Cardiac ventricle fibroblast (primary cell): ENCODE results near the gene STH.

DNA sequence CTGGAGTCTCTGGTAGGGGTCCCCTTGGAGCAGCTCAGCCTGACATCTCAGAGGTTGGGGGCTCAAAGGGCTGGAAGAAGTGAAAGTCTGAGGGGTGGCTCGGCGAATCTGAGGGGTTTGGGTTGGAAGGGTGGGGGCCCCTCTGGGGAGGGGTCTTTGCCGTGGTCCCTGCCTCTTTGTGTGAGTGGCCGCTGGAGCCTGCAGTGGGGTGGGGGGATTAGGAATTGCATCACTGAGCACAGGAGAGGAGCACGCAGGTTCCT lies 9.7 kb downstream of the FMNL1 start:
- RAMPAGE, long total RNA: no peak

- RAMPAGE, long total RNA: no peak
Measured at GRCh38 chr17:45233463-45234338, 12.0 kb downstream of the FMNL1 start.

DNA sequence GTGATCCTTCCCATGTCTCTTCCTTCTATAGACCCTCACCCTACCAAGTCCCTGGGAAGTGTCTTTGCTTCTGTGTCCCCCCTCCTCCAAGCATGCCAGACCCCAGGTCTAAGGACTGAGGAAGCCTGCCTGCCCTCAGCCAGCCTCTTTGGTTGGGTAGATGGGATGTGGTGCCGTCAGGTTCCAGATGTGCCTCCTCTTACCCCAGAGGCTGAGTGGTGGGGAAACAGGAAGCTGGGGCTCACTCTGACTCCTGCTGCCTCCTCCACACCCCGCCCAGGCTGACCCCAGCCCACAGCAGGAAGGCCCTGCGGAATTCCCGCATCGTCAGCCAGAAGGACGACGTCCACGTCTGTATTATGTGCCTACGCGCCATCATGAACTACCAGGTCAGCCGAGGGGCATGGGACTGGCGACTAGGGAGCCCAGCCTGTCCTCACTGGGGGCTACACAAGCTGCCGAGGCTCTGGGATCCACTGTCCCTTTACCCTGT lies 14.2 kb downstream of the FMNL1 start:
- RAMPAGE, long total RNA: no peak

GRCh38 chr17:45254828-45255313 lies 7.0 kb downstream of the SPATA32 start:
- RAMPAGE, long total RNA: no peak

DNA sequence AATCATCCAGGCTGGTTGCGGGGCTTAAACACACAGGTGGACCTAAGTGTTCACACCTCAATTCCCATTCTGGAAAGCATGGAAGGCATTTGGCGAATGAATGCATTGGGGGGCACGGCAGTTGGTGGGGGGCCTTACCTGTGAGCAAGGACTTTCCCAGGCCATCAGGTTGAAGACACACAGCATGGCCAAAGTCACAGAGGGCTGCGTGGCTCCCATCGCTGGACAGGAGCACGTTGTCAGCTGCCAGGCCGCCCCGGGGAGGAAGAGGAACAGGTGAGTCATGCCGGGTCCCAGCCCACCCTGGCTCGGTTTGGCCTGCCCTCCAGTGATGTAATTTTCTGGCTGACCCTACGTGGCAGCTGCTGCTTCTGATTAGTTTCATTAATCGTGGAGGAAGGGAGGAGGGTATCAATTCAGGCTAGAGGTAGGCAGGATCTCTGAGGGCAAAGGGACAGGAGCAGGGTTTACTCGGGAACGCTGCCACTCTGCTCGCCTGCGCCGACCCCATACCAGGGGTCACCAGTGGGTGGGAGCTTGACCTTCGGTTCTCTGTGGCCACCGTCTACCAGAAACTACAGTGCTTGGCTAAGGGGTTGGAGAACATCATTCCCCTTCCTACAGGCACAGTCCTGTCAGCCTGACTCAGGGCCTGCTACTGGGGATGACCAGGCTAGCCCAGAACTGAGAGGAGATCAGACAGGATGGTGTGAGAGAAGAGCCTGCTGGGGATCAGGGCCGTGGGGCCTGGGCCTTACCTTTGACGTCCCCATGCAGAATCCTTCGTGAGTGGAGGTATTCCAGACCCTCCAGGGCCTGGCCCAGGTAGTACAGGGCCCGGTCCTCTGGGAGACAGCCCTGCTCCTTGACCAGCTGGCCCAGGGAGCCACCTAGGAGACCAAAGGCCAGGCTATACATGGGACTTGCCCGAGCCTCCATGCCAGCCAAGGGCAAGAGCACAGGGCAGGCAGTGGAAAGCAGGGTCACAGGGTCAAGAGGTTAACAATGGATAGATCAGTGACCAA lies 11.8 kb upstream of the SPATA32 start:
- RAMPAGE, long total RNA: no peak

DNA sequence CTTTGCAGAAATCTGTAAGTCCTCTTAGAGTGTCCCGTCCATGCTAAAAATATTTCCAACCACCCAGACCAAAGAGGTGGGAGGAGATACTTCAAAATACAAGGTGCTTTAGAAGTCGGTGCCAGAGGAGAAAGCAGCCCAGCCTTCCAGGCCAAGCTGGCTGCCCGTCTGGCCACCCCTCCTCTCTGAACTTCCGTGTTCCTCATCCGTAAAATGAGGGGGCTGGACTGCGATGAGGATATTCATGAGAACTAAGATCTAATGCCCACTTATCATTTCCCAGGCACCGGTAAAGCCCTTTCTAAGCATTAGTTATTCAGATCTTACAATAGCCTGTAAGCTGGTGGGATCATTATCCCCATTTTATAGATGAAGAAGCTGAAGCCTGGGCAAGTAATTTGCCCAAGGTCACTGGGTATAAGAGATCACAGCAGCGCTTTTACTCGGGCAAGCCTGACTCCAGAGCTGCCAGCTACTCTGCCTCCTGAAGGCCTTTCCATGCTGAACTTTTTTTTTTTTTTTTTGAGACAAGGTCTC lies 16.3 kb upstream of the SPATA32 start:
- RAMPAGE, long total RNA: no peak

- RAMPAGE, long total RNA: no peak
Measured at GRCh38 chr17:45291189-45291709, 25.6 kb downstream of the MAP3K14 start.

DNA sequence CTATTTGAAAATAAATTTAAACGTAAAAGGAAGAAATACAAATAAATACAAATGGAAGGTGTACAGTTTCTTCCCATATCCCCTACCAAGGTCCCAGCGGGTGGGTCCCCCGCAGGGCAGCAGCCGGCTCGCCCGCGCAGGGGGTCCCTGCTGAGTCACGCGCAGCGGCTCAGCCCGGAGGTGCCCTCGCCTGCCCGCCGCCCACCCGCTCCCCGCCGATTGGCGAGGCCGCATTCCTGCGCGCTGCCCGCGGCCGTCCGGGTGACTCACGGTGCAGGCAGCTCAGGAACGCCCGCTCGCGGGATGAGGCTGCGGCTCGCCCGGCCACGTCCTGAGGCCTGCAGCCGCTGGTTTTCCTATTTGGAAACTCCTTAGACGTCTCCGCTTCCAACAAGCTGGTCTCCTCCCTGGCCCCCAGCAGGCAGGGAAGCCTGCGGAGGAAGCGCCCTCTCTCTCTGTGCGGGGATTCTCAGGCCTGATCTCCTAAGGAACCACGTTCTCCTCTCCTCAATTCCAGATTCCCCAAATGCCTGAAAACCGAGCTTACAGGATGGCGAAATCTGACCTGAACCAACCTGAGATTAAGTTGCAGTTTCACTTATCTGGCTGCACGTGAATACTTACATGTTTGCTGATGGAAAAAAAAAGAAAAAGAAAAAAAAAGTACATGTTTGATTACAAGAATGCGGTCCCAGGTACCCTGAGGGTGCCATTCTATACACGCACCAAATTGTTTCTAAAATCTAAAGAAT lies 54.9 kb upstream of the MAP3K14 start:
- RAMPAGE, long total RNA: no peak

DNA sequence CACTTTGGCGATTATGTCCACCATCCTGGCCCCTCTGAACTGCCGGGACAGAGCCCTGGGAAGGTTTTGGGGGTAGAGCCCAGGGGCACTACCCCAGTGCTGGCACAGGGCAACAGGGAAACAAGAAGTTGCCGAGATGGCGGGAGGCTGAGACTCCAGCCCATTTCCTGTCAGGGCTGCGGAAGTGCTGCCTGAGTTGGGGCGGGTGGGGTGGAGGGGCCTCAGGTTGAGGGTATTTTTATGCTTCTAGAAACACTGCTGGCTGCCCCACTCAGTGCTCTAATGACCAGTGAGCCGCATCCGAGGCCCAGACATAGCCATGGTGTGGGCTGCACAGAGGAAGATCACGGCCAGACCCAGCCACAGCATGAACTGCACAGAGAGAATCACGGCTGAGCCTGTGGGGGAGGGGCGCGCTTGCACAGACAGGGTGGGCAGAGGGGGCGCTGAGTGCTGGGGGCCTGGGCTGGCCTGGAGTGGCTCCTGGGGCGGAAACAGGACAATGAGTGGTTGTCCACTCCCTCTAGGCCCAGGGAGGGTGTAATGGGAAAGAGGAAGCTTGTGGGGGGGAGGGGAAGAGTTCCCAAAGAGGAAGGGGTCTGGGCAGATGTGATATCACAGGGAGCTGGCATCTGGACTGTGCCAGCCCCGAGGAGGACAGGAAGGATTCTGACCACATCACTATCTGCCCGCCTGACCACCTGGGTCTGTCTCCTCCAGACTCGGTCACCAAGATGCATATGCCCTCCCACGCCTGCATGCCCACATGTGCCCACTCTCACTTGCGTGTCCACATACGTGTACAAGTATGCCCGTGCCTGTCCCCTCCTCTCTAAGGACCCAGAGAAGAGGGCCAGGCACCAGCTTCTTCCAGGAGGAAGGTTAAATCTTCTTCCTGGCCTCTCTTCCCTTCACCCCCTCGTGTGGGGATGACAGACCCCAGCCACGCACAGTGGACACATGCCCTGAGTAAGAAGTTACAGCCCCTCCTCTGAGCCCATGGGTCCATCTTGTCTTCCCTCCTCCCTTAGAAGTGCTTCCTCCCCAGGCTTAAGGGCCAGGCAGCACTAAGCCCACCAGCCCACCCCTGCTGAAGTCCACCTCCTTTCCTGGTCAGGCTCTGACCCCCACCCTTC lies 22.0 kb downstream of the ARHGAP27 start:
- RAMPAGE, long total RNA: no peak

- RAMPAGE, long total RNA: no peak
Measured at GRCh38 chr17:45411490-45412832, 20.7 kb downstream of the ARHGAP27 start.

- RAMPAGE, long total RNA: no peak
Measured at GRCh38 chr17:45415242-45416097, 17.2 kb downstream of the ARHGAP27 start.

- RAMPAGE, long total RNA: no peak
Measured at GRCh38 chr17:45418437-45419265, 14.0 kb downstream of the ARHGAP27 start.

DNA sequence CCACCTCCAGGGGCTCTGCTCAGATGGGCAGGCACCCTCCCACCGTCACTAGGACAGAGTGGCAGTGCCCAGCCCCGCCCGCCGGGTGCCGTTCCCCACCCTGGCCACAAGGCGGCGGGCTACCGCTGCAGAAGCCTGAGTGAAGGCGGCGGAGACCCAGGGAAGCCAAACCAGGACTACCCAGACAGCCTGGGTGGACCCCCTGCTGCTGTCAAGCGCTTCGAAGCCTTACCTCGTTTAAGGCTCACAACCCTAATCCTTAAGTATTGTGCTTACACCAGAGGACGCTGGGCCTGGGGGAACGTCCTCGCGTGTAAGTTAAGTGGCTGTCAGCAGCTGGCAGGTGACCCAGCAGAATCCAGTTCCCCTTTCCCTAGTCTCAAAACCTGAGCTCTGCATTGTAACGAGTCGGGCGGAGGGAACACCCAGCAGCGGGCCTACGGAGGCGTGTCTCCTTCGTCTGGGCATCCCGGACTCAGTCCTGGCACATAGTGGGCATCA lies 4.5 kb downstream of the ARHGAP27 start:
- RAMPAGE, long total RNA: no peak

- RAMPAGE, long total RNA: no peak
Measured at GRCh38 chr17:45432259-45432496, 492 bp downstream of the ARHGAP27 start.

DNA sequence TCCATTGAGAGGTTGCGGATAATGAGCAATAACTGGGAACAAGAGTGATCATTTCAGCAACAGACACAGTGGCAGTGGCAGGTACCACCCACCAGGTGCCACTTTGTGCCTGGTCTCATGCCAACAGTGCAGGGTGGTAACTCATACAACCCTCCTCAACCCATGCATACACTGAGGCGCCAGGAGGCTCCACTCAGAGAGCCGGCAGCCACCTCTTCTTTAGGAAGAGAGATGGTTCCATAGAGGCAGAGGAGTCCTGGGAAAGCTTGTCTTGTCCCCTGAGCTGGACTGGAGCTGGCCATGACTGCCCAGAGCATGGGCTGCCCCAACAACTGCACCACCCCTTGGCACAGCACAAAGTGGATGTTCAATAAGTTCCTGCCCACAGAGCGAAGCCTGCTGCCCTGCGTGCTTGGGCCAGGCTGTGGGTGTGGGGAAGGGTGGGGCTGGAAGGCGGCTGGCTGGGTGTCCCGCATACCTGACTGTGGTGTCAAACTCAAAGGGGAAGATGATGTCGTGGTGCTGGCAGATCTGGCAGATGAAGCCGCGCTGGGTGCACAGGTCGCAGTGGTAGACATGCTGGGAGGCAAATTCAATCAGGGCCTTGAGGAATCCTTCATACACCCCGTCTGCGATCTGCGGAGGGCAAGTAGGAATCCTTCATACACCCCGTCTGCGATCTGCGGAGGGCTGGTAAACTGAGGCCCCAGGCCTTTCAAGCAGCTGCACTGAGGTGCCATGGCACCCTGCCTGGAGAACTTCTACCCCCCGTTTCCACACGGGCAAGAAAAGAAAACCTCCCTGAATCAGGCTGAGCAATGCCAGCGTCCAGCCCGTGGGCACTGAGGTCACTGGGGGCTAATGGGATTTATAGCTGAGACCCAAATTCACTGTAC lies 6.6 kb upstream of the ARHGAP27 start:
- RAMPAGE, long total RNA: no peak

DNA sequence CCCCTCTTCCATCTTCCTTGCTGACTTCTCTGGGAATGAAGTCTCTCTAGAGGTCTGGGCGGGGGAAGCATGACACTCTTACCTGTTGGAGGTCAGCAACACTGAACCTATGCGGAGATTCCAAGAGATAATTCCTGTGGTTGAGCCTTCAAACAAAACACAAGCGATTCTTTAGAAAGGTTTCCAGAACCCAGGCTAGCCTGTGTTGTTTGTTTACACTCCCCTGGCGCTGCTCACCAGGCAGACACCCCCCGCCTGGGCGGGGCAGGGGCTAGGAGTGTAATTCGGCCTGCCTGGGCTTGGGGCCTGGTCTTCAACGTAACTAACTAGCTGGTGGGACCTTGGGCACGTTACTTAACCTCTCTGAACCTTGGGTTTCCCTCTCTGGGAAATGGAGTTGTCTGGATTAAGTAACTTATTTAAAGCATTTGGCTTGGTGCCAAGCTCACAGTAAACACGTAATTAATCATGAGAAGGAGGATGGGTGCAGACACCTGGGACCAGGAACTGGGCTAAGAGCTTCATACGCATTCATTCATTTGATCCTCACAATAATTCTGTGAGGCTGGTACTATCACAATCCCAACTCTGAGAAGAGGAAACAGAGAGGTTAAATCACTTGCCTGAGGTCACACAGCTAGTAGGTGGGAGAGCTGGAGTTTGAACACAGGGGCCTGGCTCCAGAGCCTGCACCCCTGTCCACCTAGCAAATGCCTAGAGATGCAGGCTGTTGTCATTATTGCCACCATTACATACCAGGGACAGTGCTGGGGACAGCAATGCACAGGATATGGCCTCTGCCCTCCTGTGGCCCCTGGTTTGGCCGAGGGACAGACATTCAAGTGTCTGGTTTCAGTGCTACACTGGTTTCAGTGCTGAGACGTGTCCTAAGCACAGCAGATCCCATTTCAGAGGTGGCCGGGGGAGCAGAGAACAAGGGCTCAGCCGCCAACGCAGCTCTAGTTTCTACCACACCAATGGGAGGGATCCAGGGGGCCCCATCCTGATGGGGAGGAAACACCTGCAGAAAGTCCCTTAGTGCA lies 7.7 kb upstream of the ARHGAP27 start:
- RAMPAGE, long total RNA: no peak

- RAMPAGE, long total RNA: no peak
Measured at GRCh38 chr17:45902841-45903309, 8.5 kb downstream of the MAPT start.

DNA sequence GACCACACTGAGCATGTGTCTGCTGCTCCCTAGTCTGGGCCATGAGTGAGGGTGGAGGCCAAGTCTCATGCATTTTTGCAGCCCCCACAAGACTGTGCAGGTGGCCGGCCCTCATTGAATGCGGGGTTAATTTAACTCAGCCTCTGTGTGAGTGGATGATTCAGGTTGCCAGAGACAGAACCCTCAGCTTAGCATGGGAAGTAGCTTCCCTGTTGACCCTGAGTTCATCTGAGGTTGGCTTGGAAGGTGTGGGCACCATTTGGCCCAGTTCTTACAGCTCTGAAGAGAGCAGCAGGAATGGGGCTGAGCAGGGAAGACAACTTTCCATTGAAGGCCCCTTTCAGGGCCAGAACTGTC lies at the start of gene STH:
Gene STH (plus strand): TSS at position 12 of the 357 bp plus-strand sequence.
- RAMPAGE, long total RNA: no peak

GRCh38 chr17:46030971-46031933 lies 32.2 kb downstream of the STH start:
- RAMPAGE, long total RNA: no peak

DNA sequence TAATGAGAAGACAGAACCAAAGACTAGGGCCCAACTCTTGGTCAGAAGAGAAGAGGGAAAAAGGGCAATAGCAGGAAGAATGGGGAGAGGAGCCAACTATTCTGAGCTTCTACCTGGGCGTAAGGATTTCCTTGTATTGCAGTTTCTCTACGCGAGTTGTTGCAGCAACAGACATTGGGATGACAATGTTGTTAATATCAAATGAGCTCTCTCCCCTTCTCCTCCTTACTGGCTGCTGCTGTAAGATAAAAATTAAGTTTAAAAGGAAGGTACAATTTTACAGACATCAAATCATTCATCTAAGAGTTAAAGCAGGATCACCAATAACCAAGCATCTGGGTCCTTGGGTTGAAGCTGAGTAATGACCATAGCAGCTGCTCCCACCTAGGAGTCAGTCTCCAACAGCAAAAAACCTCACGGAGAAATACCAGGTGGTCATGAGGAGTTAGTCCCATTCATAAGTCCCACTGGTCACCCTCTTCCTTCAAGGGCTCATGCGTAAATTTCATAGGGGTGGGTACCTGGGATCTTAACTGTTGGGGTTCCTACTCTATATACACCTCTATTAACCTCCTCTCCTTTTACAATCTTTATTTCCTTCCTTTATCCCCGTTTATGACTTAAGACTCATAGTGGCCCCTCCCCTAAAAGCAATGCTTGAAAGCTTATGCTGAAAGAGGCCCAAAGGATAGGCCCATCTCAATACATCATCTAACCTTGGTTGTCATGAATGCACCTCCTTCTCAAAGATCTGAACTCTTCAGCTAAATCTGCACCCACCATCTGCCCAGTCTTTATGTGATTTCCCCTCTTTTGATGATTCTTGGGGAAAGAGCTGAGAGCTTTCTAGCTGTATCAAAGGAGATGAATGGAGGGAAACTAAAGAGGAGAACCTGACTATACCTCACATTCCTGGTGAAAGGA lies 35.3 kb downstream of the STH start:
- RAMPAGE, long total RNA: no peak